Metastatic Pancreatic Carcinoma in the Ovary (tissue), 1 donor: ENCODE measurements around a stretch of chr11.

GRCh38 chr11:1736045-1736512 is 14.3 kb downstream of the IFITM10 start:
- PRO-cap, result no peak

- PRO-cap, result no peak
Observed at GRCh38 chr11:1830015-1830578, 4.7 kb upstream of the SYT8 start.

DNA sequence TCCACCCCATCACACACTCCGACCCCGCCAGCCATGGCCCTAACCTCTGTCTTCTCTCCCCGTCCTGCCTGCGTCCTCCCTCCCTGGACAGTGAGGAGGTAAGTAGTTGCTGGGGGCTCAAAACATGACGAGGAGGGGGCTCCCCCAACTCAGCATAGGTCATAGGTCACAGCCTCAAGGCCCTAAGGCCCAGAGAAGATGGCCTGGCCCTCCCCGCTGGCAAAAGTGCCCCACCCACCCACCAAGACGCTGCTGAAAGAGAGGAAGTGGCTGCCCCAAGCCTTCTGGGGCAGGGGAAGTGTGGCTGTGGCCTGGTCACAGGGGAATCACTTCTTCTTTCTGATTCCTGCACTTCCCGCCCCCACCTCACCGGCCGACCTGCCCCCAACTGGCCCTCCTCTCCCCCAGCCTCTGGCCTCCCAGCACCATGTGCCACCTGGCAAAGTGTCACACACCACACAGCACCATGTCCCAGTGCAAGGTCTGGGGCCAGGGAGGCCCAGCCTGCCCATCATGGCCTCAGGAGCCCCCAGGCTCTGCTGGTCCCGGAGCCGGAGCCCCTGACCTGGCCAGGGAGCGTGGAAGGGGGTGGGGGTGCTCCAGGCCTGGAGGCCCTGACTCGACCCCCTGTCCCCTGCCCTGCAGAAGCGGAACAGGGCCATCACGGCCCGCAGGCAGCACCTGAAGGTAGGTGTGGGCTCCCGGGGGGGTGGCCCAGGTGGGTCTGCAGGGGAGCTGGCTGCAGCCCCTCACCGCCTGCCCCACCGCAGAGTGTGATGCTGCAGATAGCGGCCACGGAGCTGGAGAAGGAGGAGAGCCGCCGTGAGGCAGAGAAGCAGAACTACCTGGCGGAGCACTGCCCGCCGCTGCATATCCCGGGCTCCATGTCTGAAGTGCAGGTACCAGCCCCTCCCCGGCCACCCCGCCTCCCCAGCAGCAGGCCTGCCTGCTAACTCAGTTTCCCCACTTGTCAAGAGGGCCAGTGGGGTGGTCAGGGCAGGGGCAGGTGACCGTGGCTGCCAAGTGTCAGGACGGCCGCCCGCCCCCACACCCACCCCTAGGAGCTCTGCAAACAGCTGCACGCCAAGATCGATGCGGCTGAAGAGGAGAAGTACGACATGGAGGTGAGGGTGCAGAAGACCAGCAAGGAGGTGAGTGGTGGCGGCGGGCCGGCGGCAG is 1.4 kb downstream of the TNNI2 start:
- PRO-cap, result no peak

DNA sequence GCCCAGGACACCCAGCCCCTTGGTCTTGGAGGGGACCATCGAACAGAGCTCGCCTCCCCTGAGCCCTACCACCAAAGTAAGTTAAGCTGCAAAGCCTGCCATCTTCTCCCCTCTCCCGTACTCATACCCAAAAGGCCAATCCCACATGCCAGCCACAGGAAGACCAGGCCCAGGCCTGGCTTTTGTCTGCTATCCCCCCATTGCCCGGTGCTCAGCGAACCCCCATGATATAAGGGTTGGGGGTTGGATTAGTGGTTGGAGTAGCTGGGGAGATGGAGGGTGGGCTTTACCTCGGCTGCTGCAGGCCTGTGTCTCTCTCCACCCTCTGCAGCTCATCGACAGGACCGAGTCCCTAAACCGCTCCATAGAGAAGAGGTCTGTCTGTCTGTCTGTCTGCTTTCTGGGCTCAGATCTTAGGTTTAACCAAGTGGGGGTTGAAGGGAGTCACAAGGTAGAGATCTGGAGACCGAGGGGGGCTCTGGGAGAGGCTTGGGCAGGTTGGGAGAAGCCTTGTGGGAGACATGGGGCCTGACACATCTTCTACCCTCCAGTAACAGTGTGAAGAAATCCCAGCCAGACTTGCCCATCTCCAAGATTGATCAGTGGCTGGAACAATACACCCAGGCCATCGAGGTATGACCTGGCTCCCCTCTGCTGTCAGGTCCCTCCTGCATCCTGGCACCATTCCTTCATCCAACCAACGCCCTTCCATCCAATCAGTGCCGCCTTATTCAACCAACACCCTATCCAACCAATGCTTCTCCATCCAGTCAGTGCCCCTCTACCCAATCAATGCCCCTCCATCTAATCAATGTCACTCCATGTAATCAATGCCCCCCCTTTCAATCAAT is 7.5 kb downstream of the PRR33 start:
- PRO-cap, result no peak

- PRO-cap, result no peak
Observed at GRCh38 chr11:1912342-1912888, 7.1 kb upstream of the TNNT3 start.

- PRO-cap, result no peak
Observed at GRCh38 chr11:1916864-1917599, 2.5 kb upstream of the TNNT3 start.

GRCh38 chr11:1919809-1920322 is 363 bp downstream of the TNNT3 start:
- PRO-cap, result no peak

DNA sequence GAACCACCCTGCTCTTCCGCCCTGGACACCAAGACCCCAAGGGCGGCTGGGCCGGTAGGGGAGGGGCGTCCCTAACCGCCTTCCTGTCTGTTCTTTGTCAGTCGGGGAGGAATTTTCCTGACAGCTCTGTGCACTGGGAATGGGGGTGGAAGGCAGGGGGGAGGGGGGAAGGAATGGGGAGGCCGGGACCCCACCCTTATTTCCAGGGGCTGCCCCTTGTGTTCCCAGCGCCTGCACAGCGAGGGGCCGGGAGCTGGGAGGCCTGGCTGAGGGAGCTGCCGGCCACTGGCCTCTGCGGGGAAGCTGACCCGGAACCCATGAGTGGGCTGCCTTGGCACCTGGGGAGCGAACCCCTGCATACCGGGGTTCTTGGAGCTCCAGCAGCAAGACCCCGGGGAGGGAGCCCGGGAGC is 46.9 kb downstream of the MRPL23 start:
- PRO-cap, result no peak

DNA sequence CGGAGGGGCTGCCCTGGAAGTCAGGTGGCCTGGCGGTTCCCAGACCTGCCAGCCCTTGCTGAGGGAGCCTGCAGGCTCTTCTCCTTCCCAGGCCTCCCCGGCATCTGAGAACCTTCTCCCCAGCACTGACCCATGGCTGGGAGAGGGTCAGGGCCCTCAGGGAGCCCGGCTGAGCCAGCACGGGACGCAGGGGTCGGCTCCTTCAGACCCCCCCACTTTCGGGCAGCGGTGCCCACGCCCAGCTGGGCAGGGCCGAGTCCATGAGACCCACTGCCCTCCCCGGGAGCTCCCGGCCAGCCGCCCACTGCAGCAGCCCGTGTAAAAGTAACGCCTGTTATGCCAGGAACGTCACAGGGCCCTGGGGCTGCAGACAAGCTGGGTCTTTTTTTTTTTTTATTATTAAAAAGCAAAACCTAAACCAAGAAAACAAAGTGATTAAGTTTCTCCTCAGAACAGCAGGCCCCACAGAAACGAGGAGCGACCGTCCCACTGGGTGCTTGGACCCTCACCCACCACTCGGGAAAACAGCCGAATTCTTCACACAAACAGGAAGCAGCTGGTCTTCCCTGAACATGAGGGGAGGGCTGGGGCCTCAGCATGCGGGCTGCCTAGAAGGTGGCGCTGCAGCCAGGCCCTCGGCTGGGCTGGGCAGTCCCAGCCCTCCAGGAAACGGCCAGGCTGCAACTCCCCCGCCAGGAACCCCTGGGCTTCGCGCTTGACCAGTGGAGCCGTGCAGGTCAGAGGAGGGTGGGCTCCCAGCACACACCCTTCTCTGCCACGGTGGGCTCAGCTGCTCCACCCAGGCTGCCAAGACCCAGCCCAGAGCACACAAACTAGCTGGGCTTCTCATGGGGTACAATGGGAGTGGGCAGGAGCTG is 29.9 kb downstream of the IGF2 start:
- PRO-cap, result no peak

DNA sequence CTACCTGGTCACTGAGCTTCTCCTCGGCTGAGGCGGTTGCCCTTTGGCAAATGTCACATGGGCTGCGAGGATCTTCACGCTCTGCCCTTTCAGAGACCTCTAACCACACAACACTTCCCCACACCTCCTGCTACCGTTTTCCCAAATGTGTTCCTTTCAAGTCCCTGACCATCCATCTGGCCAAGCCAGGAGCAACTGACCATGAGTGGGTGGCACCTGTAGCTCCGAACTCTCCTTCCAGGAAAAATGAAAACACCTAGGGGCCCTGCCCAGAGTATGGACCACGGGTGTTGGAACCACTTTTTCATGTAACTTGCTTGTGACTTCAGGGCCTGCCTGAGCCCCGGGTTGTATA is 7.0 kb downstream of the C11orf21 start:
- PRO-cap, result no peak

GRCh38 chr11:2300191-2300669 is 1.5 kb downstream of the C11orf21 start:
- PRO-cap, result no peak

DNA sequence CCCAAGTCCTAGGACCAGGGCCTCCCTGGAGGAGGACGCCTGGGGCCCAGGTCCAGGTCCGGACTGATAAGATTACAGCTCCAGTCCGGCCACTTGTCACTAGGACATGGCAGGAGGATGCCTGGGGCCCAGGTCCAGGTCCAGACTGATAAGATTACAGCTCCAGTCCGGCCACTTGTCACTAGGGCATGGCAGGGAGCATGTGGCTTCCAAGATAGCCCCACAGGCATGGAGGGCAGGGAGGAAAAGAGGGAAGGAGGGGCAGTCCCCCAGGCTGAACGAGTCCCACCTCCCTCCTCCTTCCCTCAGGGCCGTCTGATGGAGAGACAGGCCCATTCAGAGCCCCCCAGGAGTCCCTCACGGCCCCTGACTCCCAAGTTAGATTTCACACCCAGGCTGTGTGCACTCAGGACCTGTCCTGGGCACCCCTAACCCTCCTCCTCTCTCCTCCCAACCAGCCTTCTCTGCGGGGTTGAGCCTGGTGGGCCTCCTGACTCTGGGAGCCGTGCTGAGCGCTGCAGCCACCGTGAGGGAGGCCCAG is 1.9 kb downstream of the TSPAN32 start:
- PRO-cap, result no peak

GRCh38 chr11:2382789-2383690 is 5.9 kb downstream of the CD81 start:
- PRO-cap, result no peak

DNA sequence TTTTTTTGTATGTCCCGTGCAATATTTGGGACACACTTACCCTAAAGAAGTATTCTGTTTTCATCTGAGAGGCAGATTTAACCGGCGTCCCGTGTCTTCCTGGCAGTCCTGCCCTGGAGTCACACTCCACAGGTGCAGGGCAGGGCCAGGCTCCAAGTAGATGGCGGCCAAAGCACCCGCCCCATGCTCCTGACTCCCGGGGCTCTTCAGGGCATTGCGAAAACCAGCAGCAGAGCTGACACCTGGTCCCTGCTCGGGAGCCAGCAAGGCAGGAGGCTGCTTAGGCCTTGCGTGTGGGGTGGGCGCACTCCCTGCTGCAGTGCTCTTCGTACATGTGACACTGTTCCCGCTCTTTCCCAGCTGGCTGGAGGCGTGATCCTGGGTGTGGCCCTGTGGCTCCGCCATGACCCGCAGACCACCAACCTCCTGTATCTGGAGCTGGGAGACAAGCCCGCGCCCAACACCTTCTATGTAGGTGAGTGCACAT is 10.5 kb upstream of the TSSC4 start:
- PRO-cap, result no peak

- PRO-cap, result no peak
Observed at GRCh38 chr11:2445946-2446580, 1.3 kb downstream of the KCNQ1 start.

DNA sequence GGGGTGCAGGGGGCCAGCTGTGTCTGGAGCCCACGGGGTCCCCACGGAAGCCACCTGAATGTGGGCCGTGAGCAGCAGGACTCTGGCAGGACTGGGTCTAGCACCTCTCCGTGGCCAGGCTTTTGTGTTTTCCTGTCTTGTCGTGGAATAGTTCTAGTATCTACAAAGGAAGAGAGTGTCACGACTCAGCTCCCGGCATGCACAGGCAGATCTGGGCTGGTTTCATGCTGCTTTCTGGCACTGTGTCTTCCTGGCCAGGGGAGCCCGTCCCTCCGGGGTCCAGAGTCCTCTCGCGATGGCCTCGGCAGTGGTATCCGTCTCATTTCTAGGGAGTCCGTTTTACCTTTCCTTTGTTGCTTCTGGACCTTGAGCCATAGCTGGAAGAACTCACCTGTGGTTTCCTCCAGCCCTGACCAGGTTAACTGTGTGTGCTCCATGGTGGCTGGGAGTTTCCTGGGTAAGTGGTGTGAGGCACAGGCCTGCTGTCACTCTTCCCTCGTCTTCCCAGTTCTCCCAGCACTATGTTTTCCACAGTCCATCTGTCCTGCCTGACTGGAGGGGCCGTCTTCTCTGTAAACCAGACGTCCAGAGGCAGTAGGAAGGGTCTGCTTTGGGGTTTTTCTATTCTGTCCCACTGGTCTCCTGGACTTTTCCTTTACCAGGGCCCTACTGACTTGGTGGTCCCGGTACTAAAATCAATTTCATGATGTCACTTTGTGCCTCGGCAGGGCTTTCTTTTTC is 83.9 kb downstream of the KCNQ1 start:
- PRO-cap, result no peak

- PRO-cap, result no peak
Observed at GRCh38 chr11:2655935-2656827, 211.4 kb downstream of the KCNQ1 start.

- PRO-cap, result no peak
Observed at GRCh38 chr11:2668769-2669291, 216.7 kb downstream of the CDKN1C start.

DNA sequence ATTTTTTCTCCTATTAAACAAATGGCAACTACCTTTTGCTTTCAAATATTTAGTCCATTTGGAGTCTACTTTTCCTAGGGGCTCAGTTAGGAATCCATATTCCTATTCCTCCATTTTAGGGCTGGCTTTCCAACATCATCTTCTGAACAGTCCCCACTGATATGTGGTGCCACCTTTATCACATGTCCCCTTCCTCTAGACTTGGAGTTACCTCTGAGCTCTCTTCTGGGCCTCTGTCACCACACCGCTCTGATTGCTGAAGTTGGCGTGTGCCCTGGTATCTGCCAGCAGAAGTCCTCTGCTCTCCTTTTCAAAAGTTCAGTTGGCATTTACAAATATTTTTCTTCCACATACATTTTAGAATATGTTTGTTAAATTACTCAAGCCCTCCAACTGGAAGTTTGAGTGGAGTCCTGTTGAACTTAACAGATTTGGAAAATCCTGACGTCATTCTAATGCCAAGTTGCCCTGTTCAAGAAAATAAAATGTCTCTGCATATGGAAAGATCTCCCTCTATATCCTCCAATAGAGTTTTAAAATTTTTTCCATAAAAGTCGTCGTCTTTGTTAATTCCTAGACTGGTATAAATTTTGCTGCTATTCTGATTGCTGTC is 189.3 kb downstream of the CDKN1C start:
- PRO-cap, result no peak

- PRO-cap, result no peak
Observed at GRCh38 chr11:2914532-2914961, 12.5 kb downstream of the SLC22A18 start.